Measurements from ENCODE around the genes GPSM2, CFAP276 and PSRC1.

DNA sequence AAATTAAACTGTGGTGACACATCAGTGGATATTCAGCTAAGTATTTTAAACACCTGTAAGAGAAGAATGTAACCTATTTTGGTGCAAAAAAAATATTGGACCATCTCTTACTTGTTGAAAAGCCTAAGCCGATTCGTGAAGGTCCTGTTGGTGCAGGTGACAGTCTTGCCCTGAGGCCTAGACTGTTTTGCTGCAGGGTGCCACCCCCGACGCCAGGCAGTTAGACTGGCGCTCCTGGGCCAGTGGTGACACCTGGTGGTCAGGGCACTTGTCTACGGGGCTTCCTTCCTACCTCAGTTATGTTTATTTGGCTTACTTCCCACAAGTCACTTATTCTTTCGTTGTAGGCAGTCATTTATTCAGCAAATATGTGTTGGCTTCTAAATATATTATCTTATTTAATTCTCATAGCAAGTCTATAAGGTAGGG lies 1.8 kb downstream of the EEIG2 start:
- PRO-cap: no peak

- PRO-cap: no peak
Observed at GRCh38 chr1:108814756-108815081, 42.2 kb downstream of the AKNAD1 start.

DNA sequence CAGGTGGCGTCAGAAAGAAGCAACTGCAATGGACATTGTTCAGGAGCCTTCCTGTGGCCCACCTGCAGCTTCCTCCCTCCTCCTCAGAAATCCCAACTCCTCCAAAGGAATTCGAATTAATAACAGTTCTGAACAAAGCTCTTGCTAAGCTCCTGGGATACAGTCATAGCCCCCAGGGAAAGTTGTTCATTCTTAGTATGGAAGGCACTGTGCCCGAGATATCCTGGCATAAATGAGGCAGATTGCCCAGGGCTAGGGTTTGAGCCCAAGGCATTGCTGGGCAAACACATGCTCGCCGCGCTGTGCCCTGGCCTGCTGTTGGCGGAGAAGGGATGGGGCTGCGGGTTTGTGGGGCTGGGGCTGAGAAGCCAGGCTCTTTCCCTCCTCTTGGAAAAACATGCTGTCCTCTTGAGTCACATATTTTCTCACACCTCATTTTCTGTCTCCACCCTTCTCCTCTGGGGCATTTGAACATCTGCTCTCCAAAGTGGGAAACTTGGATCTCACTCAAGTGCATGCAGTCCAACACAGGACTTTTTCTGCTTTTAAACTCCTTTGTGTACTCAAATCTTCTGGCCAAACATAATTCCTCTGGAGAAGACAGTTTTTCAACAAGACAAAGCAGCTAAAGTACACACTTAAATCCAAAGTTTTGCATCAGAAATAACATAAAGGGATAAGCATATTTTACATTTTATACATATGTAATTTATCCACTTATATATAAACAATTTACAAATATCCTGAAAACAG lies 28.4 kb downstream of the AKNAD1 start:
- PRO-cap: no peak

DNA sequence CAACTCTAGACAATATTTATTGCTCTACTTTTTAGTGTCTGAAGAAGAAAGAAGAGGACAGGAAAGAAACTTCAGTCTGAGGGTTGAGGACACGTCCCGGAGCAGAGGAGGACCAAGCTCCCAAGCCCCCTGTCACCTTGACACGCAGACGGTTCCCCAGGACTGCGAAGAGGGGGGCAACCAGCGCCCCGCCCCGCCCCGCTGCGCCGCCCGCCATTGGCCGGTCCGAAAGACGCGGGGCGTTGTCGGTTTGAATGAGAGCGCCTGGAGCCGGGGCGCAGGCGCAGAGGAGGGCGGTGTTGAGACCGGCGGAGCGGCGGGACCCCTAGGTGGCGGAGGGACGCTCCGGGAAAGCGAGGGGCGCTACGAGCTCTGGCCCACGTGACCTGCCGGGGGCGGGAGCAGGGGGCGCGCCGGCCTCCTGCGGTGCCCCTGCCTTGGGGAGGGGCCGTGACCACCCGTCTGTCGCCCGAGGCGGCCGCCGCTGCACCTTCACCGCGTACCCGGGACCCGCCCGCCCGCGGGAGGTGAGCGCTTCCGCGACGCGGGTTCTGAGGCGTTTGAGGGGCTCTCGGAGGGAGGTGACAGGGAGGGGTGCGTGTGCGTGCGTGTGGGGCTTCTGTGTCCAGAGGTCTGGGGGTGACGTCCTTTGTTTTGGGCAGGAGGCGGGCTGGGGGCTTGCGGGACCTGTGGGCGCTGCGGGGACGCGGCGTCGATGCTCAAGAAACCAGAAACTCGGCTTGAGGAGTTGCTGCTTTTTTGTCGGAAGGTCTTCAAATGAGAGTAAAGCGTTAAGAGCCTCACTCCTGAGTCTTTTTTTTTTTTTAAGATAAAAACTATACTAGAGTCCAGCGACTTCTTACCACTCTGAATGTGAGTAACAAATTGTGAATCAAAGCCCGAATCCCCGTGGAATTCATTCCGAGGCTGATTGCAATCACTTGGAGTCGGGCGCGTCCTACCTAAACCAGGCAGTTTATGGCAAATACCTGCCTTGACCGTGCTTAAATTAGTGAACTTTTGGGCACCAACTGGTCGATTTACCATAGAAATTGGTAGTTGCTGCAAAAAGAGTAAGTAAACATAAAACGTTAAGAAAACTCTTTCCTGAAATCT lies at the start of gene GPSM2:
TSS of gene GPSM2 (plus strand) at position 284 of the 1,116 bp plus-strand sequence.
- PRO-cap: bidirectional peak, plus-strand start at position 328 of the sequence, minus-strand start at position 145 of the sequence; bidirectional peak, plus-strand start at position 690 of the sequence, minus-strand start at position 554 of the sequence

- PRO-cap: no peak
Observed at GRCh38 chr1:108897748-108898146, 21.0 kb downstream of the GPSM2 start.

DNA sequence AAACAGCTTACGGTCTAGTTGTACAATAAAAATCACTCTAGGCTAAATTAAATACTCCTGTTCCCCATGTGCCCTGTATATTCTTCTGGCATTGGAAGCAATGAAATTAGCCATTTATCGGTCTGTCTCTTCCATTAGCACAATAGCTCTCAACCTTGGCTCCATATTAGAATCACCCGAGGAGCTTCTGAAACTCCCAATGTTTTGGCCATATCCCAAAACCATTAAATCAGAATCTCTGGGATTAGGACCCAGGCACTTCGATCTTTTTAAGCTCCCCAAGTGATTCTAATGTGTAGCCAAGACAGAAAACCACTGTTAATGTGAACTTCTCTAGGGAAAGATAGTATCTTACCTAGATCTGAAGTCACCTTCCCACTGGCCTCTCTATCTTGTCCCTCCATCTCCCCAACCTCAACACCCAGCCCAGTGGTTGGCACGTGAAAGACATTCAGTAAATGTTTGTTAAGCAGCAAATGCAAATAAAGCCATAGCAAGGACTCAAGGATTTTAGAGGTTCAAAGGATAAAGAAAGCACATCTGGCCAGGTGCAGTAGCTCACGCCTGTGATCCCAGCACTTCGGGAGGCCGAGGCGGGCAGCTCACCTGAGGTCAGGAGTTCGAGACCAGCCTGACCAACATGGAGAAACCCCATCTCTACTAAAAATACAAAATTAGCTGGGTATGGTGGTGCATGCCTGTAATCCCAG lies 9.9 kb downstream of the CLCC1 start:
- PRO-cap: no peak

DNA sequence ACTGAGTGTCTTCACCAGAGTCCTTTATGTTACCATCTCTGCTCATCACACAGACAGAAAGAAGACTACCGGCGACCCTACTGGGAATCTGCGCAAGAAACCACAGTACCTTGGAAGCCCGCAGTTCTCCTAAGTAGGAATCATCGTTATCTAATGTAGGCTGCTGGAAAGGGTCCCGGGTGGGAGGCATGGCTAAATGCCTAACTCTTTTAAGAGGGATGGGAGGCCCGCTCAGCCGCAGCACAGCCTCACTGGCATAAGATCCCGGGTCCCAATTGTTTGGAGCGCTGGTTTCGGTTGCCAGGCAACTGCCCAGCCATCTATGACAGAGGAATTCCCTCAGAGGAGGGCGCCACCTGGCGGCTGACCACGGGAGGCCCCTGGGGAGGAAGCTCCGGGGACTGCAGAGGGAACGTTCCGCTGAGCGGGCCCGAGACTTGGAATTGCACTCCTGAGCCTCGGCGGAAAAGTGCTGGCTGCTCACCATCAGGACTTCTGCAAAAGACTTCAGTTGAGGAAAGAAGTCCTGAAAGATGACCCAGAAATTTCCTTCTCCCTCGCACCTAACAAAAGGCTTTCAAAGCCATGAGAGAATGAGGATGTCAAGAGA lies at the start of gene CFAP276:
TSS of gene CFAP276 (minus strand) at position 258 of the 610 bp plus-strand sequence.
- PRO-cap: no peak

- PRO-cap: no peak
Observed at GRCh38 chr1:109116333-109116802, 2.5 kb downstream of the ELAPOR1 start.

GRCh38 chr1:109131474-109131912 lies 17.6 kb downstream of the ELAPOR1 start:
- PRO-cap: no peak

DNA sequence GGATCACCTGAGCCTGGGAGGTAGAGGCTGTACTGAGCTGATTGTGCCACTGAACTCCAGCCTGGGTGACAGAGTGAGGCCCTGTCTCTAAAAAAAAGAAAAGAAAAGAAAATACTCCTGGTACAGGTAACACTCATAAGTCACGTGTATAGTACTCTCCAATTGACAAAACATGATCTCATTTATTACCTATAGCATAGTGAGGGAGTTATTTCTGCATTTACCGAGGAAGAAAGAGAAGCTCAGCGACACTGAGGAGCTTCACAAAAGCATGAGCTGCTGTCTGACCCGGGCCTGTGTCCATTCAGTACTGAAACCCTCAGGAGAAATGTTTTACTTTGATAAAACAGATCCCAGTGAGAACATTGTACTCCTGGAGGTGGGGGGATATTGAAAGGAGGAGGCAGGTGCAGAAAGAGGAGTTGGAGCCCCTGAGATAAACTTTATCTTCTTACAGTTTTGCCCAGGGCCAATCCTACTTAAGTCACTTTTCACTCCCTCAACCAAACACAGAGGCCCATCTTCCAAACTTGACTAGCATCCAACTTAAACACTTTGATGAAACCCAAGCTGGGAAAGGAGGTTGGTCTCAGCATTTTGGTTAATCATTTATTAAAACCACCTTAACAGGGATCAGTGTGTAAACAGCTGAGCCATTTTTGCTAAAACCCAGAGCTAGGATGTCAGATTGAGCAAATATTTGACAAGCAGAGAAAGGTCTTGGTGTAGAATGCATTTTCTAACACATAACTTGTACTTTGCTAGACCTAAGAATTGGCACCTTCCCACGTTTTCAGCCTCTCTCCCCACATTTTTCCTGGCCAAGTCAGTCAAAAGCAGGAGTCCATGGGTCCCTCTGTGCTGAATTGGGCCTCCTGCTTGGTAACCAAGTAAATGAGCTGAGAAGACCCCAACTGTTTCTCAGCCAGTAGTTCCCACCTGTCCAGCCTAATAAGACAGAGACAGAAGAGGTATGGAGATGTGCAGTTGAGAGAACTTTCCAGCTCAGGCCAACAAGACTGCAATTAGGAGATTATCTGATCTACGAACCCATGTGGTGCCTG lies 32.5 kb upstream of the SARS1 start:
- PRO-cap: no peak

DNA sequence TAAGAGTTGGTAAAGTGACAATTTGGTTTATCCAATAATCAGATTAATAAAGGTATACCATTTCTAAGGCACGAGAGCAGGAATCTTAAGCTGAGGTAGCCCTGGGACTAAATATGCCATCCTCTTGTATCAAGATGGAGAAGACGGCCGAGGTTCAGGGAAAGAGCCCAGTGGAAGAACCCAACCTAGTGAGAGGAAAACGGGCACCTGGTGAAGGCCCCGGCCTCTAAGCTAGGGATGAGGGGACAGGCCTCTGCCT lies 364 bp upstream of the SARS1 start:
- PRO-cap: no peak

DNA sequence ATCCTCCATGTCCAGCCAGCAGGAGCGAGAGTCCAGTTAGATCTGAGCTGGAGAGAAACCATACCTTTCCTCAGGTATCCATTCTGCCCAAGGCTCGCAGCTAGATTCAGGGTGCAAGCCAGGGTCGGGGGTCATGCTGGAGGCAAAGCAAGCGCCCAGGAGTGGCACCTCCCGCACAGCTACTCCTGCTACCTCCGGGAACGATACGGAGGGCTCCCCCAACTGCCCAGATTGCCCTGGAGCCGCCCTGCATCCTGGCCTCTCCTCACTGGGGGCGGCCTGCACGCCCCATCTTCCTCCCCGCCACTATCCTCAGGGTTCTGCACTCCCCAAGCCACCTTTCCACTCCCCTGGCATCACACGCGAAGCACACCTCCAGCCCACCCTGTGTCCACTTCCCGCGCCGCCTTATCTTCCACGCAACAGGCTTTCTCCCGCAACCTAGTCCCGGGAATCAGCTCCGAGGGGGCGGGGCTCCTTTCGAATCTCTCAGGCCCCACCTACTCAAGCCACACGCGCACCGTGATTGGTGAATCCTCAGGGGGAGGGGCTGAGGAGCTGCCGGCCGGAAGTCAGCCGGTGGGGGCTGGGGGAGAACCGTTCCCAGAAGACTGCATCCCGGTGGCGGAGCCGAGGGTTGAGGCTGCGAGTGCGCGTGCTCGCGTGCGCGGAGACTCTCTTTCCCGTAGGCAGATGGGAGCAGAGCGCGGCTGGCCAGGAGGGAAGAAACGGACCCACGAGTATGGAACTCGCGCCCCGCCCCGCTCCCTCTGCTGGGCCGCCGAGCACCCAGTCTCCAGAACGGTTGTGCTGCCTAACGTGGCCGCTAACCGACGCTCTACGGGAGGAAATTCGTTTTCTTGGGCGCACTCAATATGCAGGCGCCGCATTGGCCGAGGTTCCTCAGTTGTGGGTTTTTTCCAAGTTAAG lies at the start of gene PSRC1:
TSS of gene PSRC1 (minus strand) at position 456 of the 930 bp plus-strand sequence.
- PRO-cap: bidirectional peak, plus-strand start at position 615 of the sequence, minus-strand start at position 456 of the sequence

GRCh38 chr1:109300632-109301134 lies 6.1 kb downstream of the MYBPHL start:
- PRO-cap: no peak

DNA sequence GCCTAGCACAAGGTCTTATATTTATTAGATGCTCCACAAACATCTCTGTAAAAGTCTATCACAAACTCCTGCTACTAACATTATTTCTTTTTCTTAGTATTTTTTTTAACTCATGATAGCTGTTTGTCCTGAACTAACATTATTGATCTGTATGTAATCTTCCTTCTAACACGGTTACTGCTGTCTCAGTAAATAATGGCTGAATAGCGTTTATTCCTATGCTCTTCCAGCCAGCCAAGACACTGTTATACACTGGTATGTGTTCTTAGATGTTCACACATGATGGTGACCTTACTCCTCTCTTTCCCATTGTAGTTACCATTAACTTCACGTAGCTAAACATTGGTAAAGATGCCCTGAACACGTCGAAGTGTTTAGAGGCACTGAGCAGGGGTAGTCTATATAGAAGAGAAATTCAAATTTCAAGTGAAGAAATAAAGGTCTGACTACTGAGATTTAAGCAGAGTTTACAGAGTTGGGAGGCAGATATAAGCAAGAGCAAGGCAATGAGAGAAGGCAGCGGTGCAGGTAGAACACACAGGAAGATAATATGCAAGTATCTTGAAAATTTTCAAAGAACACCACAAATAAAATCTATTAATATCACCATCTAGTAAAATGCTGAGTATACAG lies 20.3 kb downstream of the SORT1 start:
- PRO-cap: no peak

- PRO-cap: no peak
Observed at GRCh38 chr1:109389748-109390673, 7.7 kb downstream of the SORT1 start.

GRCh38 chr1:109423585-109424434 lies 2.4 kb downstream of the PSMA5 start:
- PRO-cap: no peak

DNA sequence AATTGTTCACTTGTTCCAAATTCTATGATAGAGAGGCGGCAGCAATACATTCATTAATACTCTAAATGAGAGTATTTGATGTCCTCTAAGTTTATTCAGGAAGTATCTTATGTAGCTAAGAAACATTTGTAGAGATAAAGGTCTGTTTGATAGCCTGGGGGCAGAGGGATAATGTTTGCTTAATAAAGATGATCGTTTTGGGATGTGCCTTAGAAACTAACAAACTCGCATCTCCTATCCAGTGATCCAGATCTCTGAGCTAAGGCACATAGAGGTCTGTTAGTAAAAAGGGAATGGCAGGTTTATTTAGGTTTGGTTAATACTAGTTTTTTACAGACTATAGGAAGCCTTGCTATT lies 17.2 kb downstream of the GNAT2 start:
- PRO-cap: no peak

DNA sequence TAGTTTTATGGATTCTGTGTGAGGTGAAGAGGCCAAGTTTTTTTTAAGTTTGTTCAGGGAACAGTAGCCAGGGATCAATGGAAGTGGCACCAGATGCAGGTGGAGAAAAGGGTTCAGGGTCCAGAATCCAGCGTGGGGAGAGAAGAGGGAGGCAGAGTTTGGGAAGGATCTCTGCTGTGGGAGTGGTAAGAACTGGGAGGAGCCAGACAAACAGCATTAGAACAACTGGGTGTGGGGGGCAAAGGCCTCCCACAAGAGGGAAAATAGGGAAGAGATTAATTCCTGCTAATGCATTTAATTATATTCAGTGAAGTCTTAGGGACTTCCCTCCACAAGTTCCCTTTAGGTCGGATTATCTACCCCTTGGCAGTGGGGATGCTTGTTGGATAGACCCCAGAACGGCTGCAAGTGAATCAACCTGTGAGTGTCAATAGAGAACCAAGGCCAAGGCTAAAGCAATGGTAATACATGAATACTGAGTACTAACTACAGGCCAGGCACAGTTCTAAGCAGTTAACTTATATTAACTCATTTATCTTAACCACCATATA lies 602 bp downstream of the GNAT2 start:
- PRO-cap: no peak

DNA sequence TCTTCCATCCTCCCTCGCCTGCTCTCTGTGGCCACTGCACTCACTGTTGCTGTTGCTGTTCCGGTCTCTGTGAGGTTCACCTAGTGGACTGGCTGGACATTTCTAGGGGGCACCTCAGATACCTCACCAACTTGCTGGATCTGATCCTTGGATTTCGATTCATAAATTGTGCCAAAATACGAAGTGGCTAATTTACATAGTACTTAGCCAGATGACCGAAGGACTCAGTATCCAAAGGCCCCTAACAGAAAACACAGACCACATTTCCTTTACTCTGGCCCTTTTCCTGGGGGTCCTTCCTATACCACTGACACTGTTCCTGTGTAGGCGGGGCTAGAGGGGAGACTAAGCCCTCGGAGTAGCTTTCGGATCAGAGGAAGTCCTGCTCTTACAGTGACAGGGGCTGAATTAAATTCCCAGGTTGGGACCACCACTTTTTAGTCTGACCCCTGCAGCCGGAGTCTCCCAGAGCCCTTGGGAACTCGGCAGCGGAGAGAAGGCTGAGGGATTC lies 588 bp upstream of the GSTM5 start:
- PRO-cap: no peak

DNA sequence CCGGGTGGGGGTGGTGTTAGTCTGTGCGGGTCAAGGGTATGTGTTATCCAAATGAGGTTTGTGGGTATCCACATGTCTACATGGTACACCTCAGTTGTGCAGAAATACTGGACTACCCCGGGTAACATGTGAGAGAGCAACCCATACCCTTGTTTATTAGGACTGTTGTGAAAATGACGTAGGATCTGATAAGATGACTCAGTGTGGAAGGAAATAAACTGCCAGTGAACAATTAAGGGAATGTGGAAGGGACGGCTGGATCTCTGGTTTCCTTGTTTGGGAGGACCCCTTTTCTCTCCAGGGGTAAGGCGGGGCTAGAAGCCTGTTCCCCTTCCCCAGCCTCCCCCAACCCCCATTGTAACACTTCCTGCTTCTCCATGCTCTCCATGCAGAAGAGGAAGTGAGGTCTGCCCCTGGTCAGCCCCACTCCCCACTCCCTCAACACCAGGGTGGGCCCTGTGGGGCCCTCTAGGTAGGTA lies 741 bp downstream of the EPS8L3 start:
- PRO-cap: no peak